Lower leg skin (tissue), 2 donors: ENCODE measurements around the gene SLC51A.

GRCh38 chr3:195094079-195094584 lies 176.8 kb downstream of the XXYLT1 start:
- PRO-cap = no peak
- RAMPAGE, long total RNA, 2 experiments = no peak in any of the 2 experiments

DNA sequence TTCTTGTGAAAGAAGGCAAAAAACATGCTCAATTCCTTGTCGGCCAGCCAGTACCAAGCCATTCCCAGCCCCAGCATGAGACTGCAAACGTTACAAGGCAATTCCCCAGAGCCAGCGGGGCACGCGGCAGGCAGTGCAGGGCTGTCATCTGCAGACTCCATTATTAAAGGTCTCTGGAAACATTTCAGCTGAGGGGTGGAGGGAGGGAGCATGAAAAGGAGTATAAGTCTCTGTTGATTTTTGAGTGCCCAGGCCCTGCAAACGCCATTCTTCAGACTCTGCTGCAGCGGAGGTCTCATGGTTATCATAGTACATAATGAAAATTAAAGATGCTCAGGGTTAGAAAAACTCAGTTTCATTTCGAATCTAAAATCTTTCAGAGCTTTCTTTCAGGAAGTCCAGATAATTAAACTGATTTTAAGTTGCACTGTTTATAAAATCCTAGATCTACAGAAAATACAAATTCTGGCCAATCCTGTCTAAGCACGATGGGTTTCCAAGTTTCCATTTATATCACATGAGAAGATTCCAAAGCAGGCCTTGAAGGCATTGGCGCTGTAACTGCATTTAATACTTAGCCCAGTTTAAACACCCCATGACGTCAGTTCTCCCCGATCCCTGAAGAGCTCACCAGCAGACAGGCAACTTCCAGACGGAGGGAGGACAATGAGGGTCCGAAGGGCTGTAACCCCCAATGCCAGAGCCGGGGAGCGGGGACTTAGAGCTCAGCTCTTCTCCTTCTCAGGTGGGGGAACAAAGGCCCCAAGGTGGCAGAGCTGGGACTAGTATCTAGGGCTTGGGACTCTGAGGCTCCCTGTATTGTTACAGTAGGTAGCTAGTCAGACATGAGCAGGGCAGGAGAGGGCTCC lies 117.5 kb downstream of the XXYLT1 start:
- PRO-cap = no peak
- RAMPAGE, long total RNA, 2 experiments = no peak in any of the 2 experiments

GRCh38 chr3:195196133-195196826 lies 74.7 kb downstream of the XXYLT1 start:
- PRO-cap = no peak
- RAMPAGE, long total RNA, 2 experiments = no peak in any of the 2 experiments

DNA sequence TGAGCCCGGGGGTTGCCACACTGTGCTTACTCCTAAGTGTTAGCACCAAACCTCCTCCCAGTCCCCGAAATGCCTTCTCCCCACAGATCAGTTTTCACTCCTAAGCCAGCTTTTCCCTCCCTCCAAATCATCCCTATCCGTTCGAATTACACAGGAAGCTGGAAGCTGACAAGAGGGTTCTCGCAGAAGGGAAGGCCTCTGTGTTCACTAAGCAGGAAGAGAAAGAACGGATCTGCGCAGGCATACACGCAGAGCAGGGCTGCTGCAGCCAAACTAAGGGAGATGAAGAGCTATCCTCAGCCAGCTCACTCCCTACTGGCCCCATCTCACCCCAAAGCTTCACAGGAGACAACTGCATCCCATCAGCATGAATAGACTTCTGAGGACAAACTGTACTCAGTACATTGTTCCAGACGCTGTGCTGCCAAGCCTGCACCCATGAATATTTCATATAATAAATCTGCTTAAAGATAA lies 32.3 kb downstream of the XXYLT1 start:
- PRO-cap = no peak
- RAMPAGE, long total RNA, 2 experiments = no peak in any of the 2 experiments

- PRO-cap = no peak
- RAMPAGE, long total RNA, 2 experiments = no peak in any of the 2 experiments
Measured at GRCh38 chr3:195314917-195315451, 44.0 kb upstream of the XXYLT1 start.

GRCh38 chr3:195441234-195441431 lies 1.7 kb downstream of the ACAP2 start:
- PRO-cap = no peak
- RAMPAGE, long total RNA, 2 experiments = no peak in any of the 2 experiments

GRCh38 chr3:195573829-195574059 lies 10.0 kb downstream of the APOD start:
- PRO-cap = no peak
- RAMPAGE, long total RNA, 2 experiments = no peak in any of the 2 experiments

- PRO-cap = no peak
- RAMPAGE, long total RNA, 2 experiments = no peak in any of the 2 experiments
Measured at GRCh38 chr3:195579205-195579678, 4.5 kb downstream of the APOD start.

GRCh38 chr3:195583063-195583445 lies 686 bp downstream of the APOD start:
- PRO-cap = no peak
- RAMPAGE, long total RNA, 2 experiments = no peak in any of the 2 experiments

DNA sequence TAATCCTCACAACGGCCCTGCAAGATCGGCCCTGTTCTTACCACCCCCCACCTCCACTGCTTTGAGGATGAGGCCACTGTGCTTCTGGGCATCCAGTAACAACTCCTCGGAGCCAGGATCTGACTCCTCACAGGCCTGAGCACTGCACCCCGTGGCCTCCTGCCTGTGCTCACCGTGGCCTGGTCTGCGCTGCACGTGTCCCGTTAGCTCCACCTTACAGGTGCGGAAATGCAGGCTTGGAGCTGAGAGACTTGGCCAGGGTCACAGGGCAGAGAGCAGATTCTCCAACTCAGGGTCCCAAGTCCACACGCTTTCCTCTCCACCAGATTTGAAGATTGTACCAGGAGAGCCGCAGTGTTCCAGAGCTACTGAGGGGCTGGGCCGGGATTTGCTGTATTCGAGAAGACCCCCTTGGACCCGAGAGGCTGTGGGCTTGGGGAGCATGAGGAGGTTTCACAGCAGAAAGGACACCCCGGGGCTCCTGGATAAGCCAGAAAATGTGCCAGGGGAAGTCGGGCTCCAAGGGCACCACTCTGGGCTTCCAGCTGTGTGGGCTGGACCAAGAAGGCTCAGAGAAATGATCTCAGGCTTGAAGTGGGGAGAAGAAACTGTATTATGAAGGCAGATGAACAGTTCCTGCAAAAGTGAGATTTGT lies 32.5 kb upstream of the APOD start:
- PRO-cap = no peak
- RAMPAGE, long total RNA, 2 experiments = no peak in any of the 2 experiments

DNA sequence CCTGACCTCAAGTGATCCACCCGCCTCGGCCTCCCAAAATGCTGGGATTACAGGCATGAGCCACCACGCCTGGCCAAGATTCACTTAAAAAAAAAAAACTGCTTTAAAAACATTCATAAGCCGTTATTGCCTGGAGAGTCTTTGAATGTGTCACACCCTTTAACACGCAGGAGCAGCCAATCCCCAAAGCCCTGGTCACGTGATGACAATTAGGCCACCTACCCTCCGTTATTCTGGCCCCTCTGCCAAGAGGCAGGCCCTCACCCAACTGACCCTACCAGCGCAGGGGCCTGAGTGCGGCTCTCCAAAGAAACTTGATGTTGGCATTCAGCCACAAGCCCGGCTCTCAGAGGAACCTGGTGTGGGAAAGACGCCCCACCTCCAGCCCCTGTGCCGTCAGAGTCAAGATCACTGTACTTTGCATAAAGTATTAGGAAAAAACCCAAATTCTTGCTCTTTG lies 11.5 kb upstream of the MUC4 start:
- PRO-cap = no peak
- RAMPAGE, long total RNA, 2 experiments = no peak in any of the 2 experiments

DNA sequence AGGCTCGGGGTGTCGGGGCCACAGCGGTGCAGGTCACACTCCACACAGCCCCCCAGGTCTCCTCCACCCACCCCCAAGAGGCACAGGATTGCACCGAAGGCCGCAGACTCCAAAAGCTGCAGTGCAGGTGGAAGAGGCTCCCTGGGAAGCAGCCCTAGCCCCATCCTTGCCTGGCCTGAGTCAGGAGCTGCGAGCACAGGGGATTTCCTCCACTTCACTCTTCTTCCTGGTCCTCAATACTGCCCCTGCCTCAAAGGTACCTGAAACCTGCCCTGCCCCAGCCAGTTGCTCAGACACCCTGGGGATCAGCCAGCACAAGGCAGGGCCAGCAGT lies 31.1 kb downstream of the TNK2 start:
- PRO-cap = no peak
- RAMPAGE, long total RNA, 2 experiments = no peak in any of the 2 experiments

- PRO-cap = no peak
- RAMPAGE, long total RNA, 2 experiments = no peak in any of the 2 experiments
Measured at GRCh38 chr3:195933020-195933672, 24.8 kb upstream of the TNK2 start.

GRCh38 chr3:195942718-195943244 lies 34.4 kb upstream of the TNK2 start:
- PRO-cap = no peak
- RAMPAGE, long total RNA, 2 experiments = no peak in any of the 2 experiments

GRCh38 chr3:196082556-196082710 lies 543 bp upstream of the TFRC start:
- PRO-cap = no peak
- RAMPAGE, long total RNA, 2 experiments = no peak in any of the 2 experiments

- PRO-cap = no peak
- RAMPAGE, long total RNA, 2 experiments = no peak in any of the 2 experiments
Measured at GRCh38 chr3:196138419-196138805, 56.5 kb upstream of the TFRC start.

DNA sequence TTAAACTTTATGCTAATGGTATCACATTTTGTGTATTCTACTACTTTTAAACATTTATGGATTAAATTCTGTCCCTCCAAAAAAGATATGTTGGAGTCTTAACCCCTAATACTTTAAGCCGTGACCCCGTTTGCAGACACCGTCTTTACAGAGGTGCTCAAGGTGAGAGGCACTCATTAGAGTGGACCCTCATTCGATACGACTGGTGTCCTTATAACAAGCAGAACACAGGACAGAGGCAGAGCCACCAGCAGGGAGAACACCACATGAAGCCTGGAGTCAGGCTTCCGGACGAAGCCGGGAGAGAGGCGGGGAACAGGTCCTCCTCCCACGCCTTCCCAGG lies 33.8 kb downstream of the ZDHHC19 start:
- PRO-cap = no peak
- RAMPAGE, long total RNA, 2 experiments = no peak in any of the 2 experiments

DNA sequence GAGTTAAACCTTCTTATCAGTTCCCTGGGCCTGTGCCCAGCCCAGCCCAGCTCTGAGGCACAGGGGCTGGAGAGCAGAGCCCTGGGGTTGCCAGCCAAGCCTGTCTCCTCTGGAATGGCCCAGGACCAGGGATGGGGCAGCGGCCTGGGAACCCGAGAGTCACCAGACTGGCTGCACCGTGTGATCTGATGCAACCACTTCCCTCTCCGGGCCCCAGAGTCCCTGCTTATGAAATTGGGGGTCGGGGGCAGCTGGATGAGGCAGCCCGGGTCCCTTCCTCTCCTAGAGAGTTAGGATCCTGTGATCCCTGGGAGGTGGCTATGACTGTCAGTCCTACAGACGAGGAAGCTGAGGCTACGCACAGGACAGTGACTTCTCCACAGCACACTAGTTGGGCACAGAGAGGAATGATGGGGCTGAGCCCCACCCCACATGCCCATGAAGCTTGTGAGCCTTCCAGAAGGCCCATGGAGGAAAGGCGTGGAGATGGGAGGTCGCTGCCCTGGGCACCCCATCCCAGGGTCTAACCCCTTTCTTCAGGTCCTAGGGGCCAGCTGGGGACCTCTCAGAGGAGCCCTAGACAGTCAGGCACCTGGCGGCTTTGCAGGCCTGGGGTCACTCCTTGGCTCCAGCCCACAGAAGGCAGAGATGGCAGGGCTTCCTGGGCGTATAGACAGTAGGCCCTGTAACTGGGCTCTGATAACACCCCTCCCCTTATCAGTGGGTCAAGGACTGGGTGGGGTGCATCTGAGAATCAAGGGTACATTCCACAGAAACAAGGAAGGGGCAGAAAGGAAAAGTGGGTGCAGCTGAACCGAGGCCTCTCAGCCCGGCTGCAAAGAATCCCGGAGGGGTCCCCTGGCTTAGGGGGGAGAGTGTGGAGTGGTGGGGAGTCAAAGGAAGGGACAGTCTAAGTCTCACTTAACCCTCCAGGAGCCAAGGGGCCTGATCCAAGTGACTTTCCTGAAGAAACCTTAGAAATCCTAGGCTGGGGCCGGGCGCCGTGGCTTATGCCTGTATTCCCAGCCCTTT lies 16.8 kb downstream of the ZDHHC19 start:
- PRO-cap = no peak
- RAMPAGE, long total RNA, 2 experiments = no peak in any of the 2 experiments

DNA sequence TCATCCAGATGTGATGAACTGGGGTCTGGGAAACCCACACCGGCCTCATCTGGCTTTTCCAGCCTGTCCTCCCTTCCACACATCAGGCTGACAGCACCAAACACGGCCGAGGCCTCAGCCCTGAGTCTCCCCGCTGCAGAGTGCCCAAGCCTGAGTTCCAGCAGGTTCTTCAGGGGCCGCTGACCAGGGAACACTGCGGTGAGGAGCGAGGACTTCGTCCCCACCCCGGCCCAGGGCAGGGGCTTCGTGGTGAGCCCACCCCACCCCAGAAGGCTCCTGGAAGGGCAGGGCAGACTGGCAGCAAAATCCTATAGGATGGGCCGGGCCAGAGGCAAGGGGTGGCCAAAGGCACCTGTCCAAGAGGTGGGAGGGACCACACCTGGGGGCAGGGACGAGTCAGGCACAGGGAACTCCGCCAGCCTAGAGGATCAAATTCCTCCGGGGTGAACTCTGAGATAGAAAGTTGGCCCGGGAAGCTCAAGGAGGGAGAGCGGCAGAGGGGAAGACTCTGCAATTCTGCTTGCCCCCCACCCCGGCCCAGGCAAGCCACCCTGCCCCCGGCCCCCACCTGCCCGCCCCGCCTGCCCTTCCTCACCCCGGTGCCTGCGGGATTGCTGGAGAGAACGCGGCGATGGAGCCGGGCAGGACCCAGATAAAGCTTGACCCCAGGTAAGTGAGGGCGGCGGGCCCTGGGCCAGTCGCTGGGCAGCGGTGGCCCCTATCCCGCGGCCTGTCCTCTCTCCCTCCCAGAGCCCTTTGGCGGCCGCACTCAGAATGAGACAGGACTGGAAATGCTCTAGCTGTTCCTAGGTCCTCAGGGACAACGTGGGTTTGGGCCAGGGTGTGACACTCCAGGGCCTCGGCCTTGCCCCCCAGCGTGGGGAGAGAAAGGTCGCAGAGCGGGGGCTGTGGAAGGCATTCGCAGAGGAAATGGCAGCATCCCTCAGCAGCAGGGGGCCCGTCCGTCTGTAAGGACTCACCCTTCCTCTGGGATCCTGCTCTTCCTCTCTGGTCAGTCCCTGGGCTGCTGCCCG lies at the start of gene SLC51A:
Gene SLC51A, plus strand, starts transcription at position 453 of the 1,034 bp plus-strand sequence.
- PRO-cap = no peak
- RAMPAGE, long total RNA, 2 experiments = no peak in any of the 2 experiments

- PRO-cap = no peak
- RAMPAGE, long total RNA, 2 experiments = no peak in any of the 2 experiments
Measured at GRCh38 chr3:196396942-196397654, 35.1 kb downstream of the UBXN7 start.